Mesenchymal stem cell of the bone marrow (primary cell): ENCODE data around the genes NCKAP5 and MAP3K19.

DNA sequence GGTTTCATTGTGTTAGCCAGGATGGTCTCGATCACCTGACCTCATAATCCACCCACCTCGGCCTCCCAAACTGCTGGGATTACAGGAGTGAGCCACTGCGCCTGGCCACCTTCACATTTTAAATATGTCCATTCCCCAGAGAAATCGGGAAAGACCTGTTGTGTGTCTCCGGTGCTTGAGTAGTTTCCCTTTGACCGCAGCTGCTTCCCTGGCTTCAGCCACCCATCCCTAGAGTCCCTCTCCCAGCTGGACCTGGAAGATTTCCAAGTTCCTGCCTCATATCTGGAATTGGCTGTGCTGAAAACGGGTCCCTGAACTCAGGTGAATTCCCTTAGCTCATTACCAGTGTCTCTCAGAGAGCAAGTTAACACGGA lies 49.1 kb downstream of the LYPD1 start:
- CAGE, long polyA plus RNA = no peak

DNA sequence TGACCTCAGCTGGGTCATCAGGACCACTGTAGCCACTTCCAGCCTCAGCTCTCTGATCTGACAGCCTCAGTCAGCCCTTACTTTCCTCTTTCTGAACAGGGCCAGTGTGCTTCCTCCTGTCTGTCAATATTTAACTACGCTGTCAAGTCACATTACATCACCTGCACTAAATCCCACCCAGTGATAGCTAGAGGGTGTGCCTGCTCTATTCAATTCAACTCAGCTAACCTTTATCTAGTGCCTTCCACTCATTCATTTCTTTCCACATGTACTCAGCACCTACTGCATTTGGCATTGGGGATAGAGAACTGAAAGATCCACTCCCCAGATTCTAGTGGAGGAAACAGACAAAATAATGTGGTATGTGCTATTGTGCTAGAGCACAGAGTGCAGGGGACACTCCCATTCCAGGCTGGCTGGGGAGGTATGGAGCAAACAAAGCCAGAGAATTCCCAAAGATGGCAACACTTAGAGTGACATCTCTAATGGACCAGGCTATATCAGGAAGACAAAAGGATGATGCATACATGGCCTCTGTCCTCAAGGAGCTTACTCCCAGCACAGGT lies 146.5 kb downstream of the NCKAP5 start:
- CAGE, long polyA plus RNA = no peak

GRCh38 chr2:133489811-133490497 lies 78.3 kb downstream of the NCKAP5 start:
- CAGE, long polyA plus RNA = no peak

DNA sequence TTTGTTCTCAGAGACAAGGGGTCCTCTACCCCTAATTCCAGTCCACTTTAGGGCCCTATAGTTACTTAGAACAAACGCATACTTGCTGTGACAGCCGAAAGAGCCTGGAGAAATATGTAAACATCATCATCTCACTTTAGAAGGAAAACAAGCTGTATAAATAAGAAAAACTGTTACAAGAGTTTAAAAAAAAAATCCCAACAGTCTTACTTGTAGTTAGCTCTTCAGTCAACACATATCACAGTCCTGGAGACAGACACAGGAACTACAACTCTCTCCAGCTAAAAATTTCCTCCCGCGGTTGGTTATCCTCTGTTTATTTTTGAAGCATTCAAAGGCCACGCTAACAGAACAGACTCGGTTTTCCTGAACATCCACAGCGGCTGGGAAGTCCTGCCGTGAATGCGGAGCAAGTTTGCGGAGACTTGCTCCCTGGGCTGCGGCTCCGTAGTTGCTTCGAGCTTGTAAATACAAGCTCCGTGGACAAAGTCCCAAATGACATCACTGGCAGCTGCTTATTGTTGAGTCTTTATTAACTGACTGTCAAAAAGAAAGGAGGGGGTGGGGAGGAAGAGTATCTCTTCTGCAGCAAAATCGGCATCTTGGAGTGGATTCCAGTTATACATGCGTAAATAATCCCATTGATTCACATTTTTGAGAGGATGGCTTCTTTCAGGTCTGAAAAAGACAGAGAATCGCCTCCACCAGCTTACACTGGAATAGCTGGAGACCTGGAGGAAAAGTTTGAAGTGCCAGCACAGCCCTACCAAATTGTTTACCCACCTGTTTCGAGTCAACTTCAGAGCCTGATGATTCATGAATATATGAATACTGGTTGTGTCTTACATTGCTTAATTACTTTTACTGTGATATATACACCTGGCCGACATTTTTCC lies at the start of gene NCKAP5:
Gene NCKAP5 (minus strand): TSS at position 458 of the 896 bp plus-strand sequence.
- CAGE, long polyA plus RNA = no peak

DNA sequence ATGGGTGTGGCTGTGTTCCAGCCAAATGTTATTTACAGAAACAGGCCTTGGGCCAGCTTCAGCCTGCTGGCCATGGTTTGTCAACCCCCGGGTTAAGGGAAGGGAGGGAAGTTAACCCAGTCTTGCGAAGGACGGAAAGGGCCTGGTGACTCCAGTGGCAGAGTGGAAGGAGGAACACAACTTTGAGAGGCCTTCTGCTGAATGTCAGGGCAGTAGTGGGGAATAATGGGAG lies 34.3 kb upstream of the NCKAP5 start:
- CAGE, long polyA plus RNA = no peak

- CAGE, long polyA plus RNA = no peak
Observed at GRCh38 chr2:134118320-134118864, 135.5 kb upstream of the MGAT5 start.

GRCh38 chr2:134139414-134140034 lies 114.3 kb upstream of the MGAT5 start:
- CAGE, long polyA plus RNA = no peak

- CAGE, long polyA plus RNA = no peak
Observed at GRCh38 chr2:134173158-134173921, 80.5 kb upstream of the MGAT5 start.

DNA sequence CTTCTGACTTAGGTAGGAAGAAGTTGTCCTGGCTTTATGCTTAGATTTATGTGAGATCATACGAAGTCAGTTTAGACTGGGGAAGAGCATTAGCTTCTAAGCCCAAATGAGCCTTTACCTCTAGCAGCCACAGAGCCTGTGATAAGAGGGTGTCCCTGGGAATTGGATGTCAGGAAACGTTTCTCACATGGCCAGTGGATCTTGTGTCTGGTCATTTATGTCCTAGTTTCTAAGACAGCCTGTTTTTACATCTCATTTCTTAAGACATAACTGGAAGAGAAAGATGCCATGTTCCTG lies 79.9 kb upstream of the MGAT5 start:
- CAGE, long polyA plus RNA = no peak

- CAGE, long polyA plus RNA = no peak
Observed at GRCh38 chr2:134262432-134263332, 8.8 kb downstream of the MGAT5 start.

DNA sequence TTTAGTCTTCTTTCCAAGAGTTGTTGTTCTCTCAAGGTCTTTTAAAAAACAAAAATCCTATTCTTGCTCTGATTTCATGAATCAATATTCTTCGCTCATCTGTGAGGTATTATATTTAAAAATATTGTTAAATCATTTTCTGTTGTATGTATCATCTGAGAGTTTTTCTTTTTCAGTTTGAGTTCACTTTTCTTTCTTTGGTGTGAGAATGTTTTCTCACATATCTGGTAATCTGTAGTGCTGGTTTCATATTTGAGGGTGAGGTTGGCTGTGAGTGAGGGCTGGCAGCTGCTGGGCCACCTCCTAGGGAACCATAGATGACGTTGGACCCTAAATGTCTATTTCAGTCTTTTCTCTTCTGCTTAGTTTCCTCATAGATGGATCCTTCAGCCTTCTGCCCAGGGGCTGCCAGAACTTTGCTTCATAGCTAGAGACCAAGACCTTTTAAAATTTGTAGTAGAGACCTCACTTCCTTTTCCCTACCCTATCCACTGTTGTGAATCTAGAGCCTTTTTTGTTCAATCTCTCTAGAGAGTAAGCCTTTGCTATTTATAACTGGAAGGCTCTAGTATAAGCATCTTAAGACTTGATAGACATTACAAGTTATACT lies 33.5 kb downstream of the MGAT5 start:
- CAGE, long polyA plus RNA = no peak

- CAGE, long polyA plus RNA = no peak
Observed at GRCh38 chr2:134396417-134397060, 142.7 kb downstream of the MGAT5 start.

- CAGE, long polyA plus RNA = no peak
Observed at GRCh38 chr2:134410616-134411561, 157.0 kb downstream of the MGAT5 start.

- CAGE, long polyA plus RNA = no peak
Observed at GRCh38 chr2:134433980-134434152, 180.0 kb downstream of the MGAT5 start.

- CAGE, long polyA plus RNA = no peak
Observed at GRCh38 chr2:134717974-134718499, 763 bp downstream of the TMEM163 start.

DNA sequence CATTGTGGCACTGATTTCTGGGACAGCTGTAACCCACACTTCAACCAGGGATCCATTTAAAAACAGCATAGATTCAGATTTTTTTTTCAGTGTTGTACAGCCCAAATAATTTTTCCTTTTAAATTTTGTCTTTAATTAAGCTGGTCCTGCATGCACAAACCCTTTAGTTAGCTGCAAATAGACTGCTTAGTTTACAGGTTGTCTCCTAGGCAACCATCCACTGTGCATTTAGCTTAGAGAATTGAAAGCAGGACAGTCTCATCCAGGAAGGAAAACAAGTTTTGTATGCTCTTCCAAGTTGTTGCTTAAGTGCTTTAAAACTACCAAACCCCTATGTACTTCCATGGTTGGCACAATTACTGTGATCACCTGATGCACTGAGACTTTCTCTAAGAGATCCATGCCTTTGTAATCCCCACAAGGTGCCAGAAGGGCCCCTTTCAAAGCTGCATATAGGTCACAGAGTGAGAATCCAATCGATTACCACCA lies at the start of gene MAP3K19:
Gene MAP3K19 (minus strand): TSS at position 184 of the 489 bp plus-strand sequence.
- CAGE, long polyA plus RNA = no peak

GRCh38 chr2:135635037-135635445 lies 103.8 kb downstream of the R3HDM1 start:
- CAGE, long polyA plus RNA = no peak

- CAGE, long polyA plus RNA = no peak
Observed at GRCh38 chr2:135635574-135636557, 104.6 kb downstream of the R3HDM1 start.

DNA sequence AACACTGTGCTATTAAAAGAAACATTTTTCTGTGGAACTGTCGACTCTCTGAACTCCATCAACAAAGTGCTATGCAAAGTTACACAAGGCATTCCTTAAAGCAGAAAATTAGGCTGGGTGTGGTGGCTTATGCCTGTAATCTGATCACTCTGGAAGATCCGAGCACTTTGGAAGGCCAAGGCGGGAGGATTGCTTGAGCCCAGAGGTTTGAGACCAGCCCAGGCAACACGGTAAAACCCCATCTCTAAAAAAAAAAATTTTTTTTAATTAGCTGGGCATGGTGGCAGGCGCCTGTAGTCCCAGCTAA lies 13.0 kb downstream of the MCM6 start:
- CAGE, long polyA plus RNA = no peak

DNA sequence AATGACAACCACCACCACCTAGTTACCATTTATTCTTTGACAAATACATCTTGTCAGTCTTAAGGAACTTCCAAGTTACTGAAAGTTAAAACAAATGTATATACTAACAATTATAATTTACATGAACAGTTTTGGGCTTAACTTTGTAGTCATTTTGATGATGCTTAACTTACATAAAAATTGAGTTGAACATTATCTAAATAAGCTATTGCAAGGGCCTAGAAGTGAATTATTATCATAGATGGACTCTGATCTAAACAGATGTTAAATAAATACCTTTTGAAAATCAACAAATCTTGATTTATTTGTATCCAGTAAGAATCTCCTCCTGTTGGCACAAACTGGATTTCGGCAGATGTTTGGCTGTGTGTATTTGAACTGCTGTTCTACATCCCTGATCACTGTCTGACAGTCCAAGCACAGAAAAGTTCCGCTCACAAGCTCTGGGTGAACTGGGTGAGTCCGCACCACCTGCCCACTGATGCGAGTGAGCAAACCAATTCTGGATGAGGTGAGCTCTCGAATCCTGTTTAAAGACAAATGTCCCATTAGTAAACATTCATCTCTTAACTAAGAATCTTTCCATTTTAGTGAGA lies 7.8 kb downstream of the MCM6 start:
- CAGE, long polyA plus RNA = no peak